Metastatic Breast Carcinoma in the Brain (tissue), 10 donors: ENCODE results near the genes MRPS5, ZNF514, PROM2, GPAT2 and ARID5A.

DNA sequence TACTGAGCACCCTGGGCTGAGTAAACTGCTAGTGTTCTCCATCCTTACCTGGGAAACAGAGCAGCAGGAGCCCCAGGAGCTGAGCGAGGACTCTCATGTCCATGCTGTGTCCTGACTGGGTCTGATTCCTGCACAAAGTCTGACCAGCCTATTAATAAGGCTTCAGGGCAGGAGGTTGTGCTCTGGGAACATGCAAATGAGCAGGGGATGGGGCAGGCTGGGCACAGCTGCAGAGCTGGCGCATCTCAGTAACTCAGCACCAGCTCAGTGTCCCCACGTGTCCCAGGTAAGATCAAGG is 408.7 kb downstream of the RPIA start:
- PRO-cap, 10 experiments: no peak in any of the 10 experiments

DNA sequence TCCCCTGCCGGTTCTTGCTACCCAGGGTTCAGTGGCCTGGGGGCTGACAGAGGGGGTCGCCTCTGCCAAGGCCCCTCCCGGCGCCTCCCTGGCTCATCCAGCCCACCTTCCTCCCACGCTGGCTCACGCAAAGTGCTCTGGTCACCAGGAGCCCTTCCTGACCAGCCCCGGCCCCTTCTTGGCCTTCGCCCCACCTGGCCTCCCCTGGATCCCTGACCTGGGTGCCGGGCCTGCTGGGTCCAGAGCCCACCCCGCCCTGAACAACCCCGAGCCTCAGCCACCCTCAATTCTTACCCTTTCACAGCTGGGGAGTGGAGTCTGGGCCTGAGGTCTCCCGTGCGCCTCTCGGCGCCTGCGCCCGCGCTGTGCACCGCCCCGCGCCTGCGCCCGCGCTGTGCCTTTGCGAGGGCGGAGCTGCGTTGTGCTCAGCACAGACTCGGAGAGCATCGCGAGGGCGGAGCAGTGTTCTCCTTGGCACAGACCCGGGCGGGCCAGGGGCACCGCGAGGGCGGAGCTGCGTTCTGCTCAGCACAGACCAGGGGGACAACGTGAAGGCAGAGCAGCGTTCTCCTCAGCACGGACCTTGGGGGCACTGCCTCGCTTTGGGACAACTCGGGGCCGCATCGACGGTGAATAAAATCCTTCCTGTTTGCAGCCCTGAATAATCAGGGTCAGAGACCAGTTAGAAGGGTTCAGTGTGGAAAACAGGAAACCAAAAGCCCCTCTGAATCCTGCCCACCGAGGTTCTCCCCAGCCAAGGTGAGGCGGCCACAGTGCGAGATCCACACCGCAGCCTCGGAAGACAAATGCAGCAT is 2927.3 kb upstream of the AQP7B start:
- PRO-cap, 10 experiments: peak in 6 of 10 experiments; most common plus-strand start position 533 of the sequence (in 4)

- PRO-cap, 10 experiments: no peak in any of the 10 experiments
Observed at GRCh38 chr2:95053064-95053993, 27.8 kb downstream of the MAL start.

GRCh38 chr2:95075389-95075955 is 46.1 kb downstream of the MRPS5 start:
- PRO-cap, 10 experiments: no peak in any of the 10 experiments

DNA sequence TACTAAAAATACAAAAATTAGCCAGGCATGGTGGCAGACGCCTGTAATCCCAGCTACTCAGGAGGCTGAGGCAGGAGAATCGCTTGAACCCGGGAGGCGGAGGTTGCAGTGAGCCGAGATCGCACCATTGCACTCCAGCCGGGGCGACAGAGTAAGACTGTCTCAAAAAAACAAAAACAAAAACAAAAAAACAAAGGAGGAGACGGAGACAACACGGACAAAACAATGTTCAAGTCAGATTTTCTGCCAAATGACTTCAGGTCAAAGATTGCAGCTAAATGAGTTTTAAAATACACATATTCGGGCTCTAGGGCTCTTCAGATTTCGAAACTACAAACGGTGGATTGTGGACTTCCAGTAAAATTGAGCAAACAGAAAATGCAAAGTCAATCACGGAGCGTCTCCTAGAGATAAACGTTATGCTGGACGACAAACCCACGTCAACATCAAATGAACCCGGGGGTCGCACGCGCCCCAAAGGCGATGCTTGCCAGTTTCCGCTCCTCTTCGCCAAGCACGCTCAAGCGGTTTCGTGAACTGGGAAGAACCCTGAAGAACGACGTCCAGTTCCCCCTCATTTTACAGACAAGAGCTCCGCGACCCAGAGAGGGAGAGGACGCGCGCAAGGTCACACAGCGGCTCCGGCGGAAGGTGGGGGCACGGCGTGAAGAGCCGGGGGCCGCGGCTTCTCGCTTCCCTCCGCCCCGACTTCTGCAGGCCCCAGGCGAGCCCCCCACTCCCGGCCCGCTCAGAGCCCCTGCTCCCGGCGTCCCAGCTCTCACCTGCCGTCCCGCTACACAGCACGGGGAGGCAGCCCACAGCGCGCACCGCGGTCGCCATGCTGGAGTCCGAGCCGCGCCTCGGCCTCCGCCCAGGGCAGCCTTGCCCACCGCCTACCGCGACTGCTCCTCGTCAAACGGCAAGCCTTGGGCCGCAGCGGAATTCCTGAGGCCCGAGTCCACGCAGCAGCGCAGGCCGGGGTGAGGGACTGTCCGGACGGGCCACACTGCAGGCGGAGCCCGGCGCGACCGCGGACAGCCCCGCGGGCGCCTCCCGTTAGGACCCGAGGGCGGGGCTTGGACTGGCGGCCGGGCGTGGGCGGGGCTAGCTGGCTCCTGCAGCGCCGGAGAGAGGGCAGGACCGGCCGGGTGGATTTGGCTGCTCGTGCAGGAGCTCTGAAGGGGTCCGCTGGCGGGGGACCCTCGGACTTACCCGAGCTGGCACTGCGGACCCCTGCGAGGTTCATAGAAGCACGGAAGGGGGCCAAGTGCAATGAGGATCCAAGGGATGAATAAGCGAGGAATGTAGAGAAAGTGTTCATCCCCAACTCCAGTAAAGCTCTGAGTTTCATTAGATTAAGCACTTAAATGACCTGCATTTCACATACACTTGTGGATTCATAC is at the start of gene MRPS5:
MRPS5 (minus strand) TSS at position 857 of the 1,403 bp plus-strand sequence.
- PRO-cap, 10 experiments: peak in 10 of 10 experiments; most common plus-strand start position 1,115 of the sequence (in 6); most common minus-strand start position 849 of the sequence (in 4)

DNA sequence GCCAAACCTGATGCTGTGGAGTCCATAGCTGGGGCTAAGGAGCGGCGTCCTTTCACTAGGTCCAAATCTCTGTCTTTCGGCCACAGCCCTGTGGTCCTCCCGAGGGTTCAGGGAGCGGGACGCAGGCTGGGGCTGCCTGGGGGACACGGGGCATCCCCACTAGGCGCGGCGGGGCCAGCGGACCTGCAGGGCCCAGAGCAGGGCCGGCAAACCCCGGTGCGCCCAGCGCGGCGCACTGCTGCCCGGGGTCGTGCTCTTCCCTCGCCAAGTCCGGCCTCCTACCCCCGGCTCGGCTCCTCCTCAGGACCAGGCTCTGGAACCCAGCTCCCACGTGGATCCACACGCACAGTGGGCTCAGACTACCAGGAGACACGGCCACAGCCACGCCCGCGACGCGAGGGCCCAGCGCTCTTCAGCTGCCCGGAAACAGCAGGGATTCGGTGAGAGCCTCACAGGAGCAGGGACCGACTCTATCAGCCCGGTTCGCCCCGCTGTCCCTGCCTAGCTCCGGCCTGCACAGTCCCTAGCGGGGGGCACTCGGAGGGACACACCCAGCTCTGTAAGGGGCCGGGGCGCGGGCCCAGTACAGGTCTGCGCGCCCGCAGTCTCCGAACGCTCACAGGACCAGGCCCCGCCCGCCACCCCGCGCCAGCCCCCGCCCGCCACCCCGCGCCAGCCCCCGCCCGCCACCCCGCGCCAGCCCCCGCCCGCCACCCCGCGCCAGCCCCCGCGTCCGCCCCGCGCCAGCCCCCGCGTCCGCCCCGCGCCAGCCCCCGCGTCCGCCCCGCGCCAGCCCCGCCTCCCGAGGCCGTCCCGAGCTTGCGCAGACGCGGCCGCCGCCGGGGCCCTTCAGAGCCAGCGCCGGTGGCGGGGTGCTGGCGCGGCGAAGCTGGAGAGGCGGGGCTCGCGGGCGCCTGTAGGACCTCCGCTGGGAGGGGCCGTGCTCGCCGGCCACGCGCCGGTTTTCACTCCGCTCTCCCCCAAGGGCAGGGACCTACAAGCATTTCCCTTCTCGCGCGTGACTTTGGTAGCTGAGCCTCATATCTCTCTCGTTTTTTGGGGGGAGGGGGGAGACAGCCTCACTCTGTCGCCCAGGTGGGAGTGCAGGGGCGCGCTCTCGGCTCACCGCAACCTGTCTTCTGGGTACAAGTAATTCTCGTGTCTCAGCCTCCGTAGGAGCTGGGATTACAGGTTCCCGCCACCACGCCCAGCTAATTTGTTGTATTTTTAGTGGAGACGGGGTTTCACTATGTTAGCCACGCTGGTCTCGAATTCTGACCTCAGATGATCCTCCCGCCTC is at the start of gene ZNF514:
ZNF514 (minus strand) TSS at position 891 of the 1,300 bp plus-strand sequence.
- PRO-cap, 10 experiments: peak in 10 of 10 experiments; most common plus-strand start position 852 of the sequence (in 10); most common minus-strand start position 620 of the sequence (in 6)

DNA sequence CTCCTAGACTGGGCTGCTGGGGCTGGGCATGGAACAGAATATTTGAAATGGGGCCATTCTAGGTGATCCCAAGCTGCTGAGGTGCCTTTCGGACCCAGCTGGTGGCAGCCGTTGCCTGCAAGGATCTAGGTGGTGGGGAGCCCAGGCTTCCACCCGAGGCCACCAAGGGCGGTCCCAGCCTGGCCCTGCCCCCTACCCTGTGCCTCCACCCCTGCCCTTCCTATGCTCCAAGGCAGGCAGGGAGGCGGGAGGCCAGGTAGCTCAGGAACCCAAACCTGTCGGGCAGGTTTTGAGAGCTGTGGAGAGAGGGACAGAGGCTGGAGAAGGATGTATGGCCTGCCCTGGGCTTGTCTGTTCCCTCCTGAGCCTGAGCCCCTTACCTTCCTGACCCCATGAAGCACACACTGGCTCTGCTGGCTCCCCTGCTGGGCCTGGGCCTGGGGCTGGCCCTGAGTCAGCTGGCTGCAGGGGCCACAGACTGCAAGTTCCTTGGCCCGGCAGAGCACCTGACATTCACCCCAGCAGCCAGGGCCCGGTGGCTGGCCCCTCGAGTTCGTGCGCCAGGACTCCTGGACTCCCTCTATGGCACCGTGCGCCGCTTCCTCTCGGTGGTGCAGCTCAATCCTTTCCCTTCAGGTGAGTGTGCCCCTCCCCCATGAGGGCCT is at the start of gene PROM2:
PROM2 (plus strand) TSS at position 256 of the 665 bp plus-strand sequence.
- PRO-cap, 10 experiments: peak in 10 of 10 experiments; most common plus-strand start position 285 of the sequence (in 4); most common minus-strand start position 127 of the sequence (in 5)

DNA sequence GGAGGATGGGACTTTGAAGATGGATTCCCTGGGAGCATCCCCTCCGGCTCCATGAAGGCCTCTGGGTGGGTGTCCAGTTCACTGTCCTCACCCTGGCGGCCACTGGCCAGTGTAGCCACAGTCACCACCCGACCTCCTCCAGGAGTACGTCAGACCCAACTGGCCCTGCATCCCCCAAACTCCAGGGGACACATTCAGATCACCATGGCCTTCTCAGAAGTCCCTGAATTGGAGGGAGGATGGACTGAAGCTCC is 23.3 kb downstream of the KCNIP3 start:
- PRO-cap, 10 experiments: no peak in any of the 10 experiments

GRCh38 chr2:95687877-95688200 is 96.0 kb downstream of the TRIM43 start:
- PRO-cap, 10 experiments: no peak in any of the 10 experiments

DNA sequence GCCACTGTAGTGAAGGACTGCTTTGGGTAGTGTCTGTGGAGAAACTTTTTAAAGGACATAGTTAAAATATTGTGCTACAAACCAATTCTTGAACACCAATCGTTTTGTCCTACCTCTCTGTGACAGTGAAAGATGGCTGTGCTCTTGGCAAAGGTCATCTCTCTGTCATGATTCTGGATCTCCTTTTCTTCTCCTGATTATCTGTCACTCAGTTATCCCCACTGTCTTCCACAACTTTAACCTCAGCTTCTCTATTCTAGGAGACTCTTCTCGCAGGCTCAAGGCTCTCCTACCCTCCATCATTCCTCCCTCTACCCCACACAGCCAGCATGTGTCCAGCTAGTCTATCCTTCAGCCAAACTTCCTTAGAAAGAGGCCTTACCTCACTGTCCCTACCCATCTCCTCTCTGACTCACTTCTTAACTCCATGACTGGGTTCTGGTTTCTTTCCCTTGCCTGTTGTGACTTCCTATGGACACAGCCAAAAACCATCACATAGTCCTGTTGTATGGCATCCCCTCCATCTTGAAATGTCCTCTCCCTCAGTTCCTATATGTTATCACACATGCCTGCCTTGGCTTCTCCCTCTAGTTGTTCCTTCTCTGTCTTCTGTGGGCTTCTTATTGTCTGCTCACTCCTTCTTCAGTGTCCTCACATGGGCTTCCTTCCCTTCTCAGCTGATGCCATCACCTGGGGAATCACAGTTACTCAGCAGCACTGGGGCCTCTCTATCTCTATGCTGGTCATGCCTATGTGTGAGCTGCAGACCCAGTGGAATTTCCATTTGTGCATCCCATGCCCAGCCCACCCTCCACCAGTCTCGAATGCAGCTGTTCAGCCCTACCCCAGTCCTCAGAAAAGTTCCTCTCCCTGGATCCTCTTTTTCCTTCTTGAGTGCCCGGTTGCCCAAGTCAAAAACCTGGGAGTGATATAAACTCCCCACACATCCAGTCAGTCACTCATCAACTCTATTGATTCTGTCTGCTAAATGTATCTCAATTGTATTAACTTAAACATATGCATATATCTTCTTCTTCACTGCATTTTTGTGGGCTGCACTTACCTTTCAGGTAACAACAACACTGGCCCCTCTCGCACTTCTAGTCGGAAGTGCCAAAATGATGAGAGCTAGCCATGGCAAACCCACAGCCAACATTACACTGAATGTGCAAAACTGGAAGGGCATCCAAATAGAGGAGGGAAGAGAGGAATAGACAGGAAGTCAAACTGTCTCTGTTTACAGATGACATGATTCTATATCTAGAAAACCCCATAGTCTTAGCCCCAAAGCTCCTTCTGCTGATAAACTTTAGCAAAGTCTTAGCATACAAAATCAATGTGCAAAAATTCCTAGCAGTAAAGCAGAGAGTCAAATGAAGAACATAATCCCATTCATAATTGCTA is 177.0 kb downstream of the ANKRD36C start:
- PRO-cap, 10 experiments: no peak in any of the 10 experiments

- PRO-cap, 10 experiments: no peak in any of the 10 experiments
Observed at GRCh38 chr2:95882228-95882722, 109.3 kb downstream of the ANKRD36C start.

- PRO-cap, 10 experiments: no peak in any of the 10 experiments
Observed at GRCh38 chr2:96016646-96017481, 17.9 kb downstream of the GPAT2 start.

DNA sequence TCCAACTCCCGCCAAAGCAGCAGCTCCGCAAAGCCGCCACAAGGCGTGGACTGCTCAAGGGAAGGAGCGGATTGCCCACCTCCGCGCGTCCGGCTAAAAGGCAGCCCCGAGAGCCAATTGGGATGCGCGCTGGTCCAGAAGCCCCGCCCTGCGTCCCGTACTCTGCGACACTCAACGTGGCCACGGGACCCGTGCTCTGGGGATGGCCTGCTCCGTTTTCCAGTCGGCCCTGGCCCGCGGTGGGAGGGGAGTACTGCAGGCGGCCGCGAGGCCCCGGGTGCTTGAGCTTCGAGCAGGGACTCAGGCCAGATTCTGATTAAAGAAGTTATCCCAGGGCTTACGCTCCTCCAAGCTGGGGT is at the start of gene GPAT2:
GPAT2 (minus strand) TSS at position 52 of the 359 bp plus-strand sequence.
- PRO-cap, 10 experiments: no peak in any of the 10 experiments

DNA sequence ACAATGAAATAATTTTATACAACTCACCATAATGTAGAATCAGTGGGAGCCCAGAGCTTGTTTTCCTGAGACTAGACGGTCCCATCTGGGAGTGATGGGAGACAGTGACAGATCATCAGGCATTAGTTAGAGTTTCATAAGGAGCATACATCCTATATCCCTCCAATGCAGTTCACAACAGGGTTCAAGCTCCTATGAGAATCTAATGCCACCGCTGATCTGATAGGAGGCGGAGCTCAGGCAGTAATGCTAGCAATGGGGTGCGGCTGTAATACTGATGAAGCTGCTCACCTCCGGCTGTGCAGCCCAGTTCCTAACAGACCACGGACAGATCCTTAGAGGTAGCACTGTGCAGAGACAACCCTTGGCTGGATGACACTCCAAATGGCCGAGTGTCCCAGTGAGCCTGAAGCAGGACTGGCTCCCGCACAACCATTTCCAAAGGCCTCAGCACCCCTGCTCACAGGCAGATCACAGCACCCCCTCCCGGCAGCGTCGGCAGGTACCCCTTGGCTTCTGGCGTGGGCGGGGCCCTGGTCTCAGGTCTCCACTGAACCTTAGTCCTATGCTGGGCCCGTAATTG is 3.2 kb downstream of the DUSP2 start:
- PRO-cap, 10 experiments: no peak in any of the 10 experiments

DNA sequence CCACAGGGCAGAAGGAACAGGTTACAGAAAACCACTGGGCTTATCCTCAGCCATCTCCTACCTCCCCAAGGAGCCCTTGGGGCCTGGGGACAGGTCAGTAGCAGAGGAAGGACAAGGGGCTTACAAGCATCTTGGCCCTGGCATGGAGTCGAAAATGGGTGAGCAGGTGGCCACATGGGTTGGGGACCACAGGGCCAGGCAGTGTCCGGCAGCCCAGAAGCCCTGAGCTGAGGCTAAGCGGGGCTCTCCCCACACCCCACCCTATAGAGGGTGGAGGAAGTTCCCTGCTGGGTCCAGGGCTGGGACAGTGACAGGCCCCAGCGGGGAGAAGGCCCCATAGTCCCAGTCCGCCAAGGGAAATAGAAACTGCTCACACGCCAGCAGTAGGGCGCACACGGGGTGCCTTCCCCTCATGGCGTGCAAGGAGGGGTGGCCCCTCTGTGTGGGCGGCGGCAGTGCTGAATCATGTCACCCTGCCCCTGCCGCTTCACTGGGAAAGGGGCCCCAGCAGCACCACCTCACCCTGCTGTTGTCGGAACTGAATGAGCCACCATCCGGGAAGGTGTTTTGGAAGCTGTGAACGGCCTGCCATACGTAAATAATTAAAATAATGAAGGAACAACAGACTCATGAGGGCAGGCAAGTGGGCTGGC is 12.5 kb upstream of the DUSP2 start:
- PRO-cap, 10 experiments: no peak in any of the 10 experiments

- PRO-cap, 10 experiments: no peak in any of the 10 experiments
Observed at GRCh38 chr2:96159217-96159811, 14.1 kb upstream of the DUSP2 start.

- PRO-cap, 10 experiments: no peak in any of the 10 experiments
Observed at GRCh38 chr2:96185316-96186049, 23.1 kb downstream of the STARD7 start.

DNA sequence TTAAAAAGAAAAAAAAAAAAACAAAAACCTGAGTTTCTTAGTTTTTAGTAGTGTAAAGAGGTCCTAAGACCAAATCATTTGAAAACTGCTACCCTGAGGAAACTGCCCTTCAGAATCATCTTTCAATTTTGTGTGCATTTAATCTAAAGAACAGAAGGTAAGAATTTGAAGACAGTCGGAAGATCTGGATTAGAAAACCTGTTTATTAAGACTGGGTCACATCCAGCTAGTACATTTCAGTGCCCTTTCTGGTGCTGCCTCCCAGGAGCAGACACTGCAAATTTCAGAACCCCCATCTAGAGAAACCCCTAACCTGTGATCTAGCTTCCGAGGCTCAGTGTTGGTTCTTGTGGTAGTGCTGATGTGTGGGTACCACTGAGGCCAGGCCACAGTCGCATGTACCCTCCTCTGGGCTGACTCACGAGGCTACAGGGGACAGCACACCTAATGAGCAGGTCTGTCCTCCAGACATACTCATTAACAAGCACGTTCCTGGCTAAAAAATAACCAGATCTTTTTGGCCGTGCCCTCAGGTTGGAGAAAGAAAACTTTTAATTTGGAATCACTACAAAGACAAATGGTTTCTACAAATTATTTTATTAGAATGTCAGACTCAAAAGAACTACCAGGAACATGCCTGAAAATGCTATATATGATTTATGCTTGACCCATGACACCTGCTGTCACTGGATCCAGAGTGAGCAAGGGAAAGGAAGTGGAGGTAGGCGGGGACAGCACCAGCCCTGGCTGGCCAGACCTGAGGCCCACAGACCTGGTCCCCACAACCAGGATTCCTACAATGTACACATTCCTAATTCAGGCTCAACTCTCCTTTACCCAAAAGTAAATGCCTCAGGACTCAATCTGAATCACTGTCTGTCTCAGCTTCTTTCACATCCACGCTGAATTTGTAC is 8.4 kb downstream of the CIAO1 start:
- PRO-cap, 10 experiments: peak in 1 of 10 experiments; most common plus-strand start position 420 of the sequence (in 1)

GRCh38 chr2:96536388-96537005 is at the start of gene ARID5A:
ARID5A (plus strand) TSS chr2:96536752.
- PRO-cap, 10 experiments: peak in 10 of 10 experiments; most common plus-strand start chr2:96536752 (in 8); most common minus-strand start chr2:96536615 (in 4)

DNA sequence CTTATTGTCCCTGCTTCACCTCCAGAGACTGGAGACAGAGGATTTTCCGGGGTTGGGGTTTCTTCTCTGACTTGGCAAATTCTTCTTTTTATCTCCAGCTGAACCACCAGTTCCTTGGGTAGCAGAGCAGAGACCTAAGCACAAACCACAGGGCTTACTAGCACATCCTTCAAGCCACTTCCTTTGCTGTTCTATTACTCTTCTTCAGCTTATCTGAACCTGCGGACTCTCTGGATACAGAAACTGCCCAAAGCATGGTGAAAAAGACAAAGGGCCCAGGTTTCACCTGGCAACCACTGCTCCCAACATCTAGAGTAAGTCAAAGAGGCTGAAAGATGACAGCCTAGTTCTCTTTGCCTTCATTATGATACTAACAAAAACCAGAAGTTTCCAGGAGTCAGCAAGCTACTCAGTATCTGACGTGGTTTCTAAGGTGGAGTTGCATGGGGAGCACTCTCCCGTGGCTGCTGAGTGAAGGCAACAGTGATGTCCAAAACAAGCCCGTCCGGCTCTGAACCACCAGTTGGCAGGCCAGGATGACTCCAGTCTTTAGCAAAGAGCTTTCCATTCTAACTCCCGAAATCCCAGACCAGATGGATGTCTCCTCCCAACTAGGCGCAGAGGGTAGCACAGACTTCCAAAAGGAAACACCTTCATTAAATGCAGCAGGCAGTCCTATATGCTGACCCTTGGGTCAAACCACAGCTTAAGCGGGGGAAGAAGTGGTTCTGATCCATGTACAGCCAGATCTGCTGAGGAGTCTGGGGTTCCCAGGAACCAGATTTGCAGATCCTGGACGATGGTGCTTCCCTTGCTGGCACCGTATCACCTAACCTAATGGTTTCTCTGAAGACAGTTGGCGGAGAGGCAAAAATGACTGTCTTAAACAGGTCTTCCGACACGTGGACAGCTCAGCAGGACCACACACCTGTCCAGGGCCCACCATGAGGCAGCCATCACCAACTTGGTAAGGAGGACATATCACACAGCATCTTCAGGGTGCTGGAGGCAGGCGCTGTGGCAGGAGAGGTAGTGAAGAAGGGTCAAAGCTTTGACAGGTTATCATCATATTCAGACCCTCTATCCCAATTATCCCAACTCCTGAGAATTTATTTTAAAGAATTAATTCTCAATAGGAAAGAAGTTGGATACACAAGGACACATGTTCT is 43.1 kb downstream of the KANSL3 start:
- PRO-cap, 10 experiments: no peak in any of the 10 experiments